ENCODE results near the gene EIF4ENIF1.

- RRBS, result no CpG with 5 or more reads among the region's 10 CpGs
Measured at GRCh38 chr22:30301865-30302704, 12.8 kb upstream of the CASTOR1 start.

DNA sequence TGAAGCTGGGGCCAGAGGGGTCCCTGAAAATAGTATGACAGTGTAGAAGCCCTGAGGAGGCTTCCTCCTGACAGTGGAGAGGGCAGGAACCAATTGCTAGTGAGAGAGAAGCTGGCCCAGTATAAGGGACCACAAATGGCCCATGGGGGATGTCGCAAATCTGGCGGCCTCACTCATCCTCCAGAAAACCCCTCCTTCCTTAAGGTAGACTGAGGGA lies 17.7 kb upstream of the CASTOR1 start:
- RRBS, result no CpG with 5 or more reads among the region's 2 CpGs

DNA sequence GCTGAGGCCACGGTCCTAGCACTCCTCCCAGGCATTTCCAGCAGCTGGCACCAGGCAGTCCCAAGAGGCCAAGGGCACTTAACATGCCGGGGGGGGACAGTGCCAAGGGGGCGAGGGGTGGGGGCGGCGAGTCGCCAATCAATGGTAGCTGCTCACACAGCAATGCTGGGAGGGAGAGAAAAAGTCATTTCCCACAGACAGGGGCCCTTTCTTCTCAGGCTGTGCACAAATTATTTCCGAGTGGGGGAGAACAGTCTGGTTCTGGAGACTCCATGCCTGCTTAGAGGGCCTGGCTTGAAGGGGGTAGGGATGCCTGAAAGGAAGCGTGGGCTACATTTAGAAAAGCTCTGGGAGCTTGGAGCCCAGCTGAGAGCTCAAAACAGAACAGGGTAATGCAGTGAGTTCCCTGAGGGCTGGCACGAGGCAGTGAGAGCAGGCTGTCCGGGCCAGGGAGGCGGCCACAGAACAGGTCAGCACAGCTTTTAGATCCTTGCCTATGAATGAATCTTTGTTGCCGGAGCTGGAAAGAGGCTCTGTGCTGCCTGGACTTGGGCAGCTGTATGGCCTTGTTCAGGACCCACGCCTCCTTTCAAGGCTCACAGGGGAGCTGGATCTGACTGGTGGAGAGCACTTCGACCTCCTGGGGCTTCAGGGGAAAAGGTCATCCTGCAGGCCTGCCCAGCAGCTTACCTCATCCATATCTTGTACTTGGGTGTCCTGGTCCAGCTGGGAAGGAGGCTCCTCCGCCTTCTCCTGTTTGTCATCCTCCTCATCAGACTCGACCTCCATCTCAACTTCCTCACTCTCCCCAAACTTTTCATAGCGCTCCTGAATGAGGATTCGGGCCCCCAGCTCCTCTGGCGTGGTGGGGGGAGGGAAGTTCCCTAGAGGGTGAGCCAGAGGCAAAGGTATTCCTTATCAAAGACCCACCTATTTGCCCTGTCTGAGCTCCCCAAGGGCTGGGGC lies 14.5 kb upstream of the TBC1D10A start:
- RRBS, result 87% methylated on average over 3 of the region's 19 CpGs

DNA sequence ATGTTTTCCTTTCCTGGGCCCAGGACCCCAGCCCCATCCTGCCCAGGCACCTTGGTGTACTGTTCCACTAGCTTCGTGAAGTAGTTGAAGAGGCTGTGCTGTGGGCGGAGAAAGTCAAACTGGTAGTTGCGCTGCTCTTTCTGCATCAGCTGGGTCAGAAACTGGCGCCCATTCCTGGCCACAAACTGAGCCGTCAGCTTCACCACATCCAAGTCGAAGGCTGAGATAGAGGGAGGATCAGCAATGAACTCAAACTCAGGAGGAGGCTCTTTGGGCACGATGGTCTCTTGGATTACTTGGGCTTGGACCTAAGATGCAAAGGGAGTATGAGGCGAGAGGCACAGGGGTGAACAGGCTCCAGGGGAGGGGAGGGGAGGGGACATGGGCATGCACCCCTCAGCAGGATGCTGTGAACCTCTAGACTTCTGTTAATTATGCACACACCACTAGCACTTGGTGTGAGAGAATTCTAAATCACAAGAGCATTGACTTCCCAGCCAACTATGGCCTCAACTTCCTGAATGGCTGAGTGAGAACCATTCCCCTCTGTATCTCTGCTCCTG lies 11.7 kb downstream of the SF3A1 start:
- RRBS, result no CpG with 5 or more reads among the region's 8 CpGs

- RRBS, result no CpG with 5 or more reads among the region's 9 CpGs
Measured at GRCh38 chr22:30362369-30363151, 5.8 kb downstream of the CCDC157 start.

- RRBS, result 86% methylated on average over 3 of the region's 10 CpGs
Measured at GRCh38 chr22:30375287-30375717, 11.9 kb downstream of the RNF215 start.

GRCh38 chr22:30423529-30424000 lies 2.0 kb upstream of the MTFP1 start:
- RRBS, result 1% methylated on average over 10 of the region's 32 CpGs

- RRBS, result no CpG with 5 or more reads among the region's 9 CpGs
Measured at GRCh38 chr22:30615433-30616240, 8.7 kb downstream of the TCN2 start.

- RRBS, result no CpG with 5 or more reads among the region's 4 CpGs
Measured at GRCh38 chr22:30665675-30666142, 2.0 kb downstream of the DUSP18 start.

DNA sequence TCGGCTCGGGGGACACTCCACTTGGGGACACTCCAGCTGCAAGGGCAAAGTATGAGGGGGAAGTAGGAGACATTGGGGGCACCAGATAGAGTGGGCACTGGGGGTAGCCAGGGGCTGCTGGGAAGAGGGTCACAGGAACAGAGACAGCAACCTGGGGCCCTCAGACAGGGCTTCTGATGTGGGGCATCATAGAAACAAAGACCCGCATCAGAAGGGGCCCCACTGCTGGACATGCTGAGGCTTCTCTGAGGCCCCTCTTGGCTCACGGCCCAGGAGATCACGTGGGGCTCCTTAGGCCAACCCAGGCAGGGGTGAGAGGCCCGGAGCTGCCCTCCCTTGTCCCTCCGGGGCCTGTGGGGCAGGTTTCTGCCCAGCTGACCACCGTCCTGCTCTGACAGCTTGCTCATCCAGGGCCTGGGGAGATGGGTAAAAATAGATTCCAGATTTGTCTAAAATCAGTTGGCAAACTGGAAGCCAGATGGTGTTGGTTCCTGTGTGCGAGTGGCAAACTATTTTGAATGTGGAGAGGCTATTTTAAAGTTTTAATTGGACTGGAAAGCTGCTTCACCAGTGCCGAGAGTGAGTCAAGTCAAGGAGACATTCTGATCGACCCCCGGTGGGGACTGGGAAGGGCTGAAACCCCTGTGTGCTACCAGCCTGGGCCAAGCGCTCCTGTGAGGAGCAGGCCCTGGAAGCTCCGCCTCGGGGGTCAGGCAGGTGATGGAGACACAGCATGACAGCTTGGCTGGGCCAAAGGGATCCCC lies 89.5 kb downstream of the MORC2 start:
- RRBS, result no CpG with 5 or more reads among the region's 15 CpGs

DNA sequence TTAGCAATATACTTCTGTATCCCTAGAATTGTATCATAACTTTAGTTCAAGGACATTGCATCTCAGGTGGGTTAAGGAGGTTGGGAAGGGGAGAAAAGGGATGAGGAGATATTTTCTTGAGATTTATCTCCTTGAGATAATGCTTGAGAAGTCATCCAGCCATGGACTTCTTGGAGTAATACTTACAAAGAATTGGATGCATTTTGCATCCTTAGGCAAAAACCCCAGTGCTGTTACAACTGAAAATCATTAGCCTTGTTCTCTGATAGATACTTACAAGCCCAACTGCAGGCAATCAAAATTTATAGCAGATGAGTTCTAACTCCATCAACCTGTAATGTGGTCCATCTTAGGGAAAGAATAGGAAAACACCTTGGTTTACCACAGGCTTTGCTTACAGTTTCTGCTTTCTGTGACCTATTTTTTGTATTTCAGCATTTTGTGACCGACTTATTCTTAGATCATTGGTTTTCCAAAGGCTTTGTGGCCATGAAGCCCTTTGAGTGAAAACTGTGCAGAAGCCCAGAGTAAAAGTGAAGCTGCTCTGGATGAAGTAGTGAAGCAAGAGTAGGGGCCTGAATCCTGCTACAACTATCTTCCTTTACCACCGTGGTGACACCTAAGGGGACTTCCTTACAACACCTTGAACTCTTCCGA lies 6.3 kb upstream of the MORC2 start:
- RRBS, result no CpG with 5 or more reads among the region's 3 CpGs

DNA sequence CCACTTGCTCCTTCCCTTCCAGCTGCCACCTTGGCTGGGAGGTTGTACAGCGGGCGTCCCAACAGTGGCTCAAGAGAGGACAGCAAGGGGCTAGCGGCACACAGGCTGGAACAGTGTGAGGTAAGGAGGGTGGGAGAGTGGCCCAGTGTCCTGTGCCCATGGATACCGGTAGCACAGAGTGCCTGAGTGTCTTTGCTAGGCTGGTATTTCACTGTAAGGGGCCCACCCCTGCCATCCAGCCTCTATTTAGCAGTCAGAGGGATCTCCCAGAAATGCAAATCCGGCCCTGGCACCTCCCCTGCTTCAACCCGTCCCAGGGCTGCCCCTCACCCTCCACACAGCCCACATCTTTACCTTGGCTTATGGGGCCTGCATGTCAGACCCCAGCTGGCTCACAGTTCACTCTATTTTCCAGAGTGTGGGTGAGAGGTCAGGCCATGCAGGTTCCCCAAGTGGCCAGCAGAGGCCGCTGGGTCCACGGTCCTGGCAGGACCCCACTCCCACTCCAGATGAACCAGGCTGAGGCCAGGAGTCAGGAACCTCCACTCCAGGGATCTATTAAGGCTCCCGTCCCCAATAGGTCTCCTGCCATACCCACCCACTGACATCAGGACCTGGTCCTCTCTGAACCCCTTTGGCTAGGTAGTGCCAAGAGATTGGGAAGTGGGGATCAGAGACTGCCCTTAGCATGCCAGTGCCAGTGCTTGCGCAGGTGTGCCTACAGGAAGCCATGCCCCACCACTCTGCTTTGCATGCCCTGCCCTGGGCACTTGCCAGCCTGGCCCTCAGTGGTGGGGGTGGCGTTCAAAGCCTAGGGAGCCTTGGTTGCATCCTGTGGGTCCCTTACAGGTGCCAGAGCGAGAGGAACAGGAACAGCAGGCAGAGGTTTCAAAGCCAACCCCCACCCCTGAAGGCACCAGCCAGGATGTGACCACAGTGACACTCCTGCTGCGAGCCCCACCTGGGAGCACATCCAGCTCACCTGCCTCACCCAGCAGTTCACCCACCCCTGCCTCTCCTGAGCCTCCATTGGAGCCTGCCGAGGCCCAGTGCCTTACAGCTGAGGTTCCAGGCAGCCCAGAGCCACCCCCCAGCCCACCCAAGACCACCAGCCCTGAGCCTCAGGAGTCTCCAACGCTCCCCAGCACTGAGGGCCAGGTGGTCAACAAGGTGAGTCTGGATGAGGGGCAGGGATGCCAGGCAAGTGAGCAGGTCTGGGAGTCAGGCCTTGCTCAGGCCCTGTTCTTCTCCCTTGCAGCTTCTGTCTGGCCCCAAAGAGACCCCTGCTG lies 8.2 kb downstream of the SMTN start:
- RRBS, result 51% methylated on average over 2 of the region's 15 CpGs

DNA sequence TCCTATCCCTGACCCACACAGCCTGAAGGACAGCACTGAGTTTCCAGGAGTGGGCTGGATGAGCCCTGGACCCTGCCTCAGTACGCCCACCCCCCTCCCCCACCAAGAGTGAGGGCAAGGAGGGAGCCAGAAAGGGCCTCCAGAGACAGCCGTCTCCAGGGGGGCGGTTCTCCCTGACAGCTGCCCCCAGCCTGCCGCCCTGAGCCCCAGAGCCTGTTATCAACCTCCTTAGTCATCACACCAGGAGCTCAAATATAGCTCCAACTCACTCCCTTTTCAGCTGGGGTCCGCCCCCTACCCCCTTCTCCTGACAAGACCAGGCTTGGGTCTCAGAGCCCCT lies 2.6 kb upstream of the INPP5J start:
- RRBS, result no CpG with 5 or more reads among the region's 5 CpGs

- RRBS, result no CpG with 5 or more reads among the region's 7 CpGs
Measured at GRCh38 chr22:31286106-31286881, 6.0 kb downstream of the PIK3IP1 start.

- RRBS, result no CpG with 5 or more reads among the region's 2 CpGs
Measured at GRCh38 chr22:31332761-31333128, 13.4 kb downstream of the PATZ1 start.

- RRBS, result 2% methylated on average over 60 of the region's 118 CpGs
Measured at GRCh38 chr22:31488957-31490037, at the start of gene EIF4ENIF1. Gene EIF4ENIF1 (minus strand): TSS chr22:31489842.

- RRBS, result no CpG with 5 or more reads among the region's 11 CpGs
Measured at GRCh38 chr22:31616750-31617346, 45.2 kb downstream of the PISD start.

DNA sequence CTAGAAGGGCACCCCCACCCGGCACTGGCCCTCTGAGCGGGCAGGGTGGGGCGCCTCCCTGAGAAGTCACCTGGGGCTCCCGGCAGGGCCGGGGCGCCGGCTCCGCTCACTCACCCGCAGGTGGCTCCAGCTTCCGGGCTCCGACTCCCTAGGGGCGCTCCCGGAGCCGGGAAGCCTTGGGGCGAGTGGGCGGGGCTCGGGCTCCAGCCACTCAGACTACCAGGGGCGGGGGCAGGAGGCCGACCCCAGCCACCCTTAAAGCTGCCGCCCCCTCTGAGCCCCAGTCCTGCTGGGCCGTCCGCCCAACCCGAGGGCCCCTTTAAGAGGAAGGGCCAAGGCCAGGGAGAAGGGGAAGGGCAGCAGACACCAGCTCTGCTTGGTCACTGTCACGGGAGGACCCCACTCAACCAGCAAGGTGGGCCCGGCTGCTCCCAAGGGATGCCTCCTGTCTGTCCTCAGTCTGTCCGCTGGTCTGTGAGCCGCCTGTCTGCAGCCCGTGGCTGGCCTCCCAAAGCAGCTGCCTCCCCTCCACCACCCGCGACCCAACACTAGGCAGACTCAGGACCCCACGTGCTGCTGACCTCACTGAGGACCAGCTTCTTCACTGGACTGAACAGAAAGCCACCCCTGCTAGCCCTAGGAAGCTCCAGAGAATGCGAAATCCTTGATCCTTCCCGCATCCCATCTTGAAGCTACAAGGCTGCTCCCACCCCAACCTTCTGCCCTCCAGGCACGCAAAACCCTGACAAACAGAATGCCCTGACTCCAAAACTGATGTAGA lies 31.1 kb downstream of the PISD start:
- RRBS, result 2% methylated on average over 4 of the region's 34 CpGs

GRCh38 chr22:31637705-31638705 lies 24.0 kb downstream of the PISD start:
- RRBS, result no CpG with 5 or more reads among the region's 18 CpGs